Helper T cell (primary cell): ENCODE measurements around the gene TRMT1.

GRCh38 chr19:12946073-12946778, 564 bp downstream of the RAD23A start:
- PRO-cap, 2 experiments, result peak in 1 of 2 experiments; most common minus-strand start chr19:12946228 (in 1)

GRCh38 chr19:13002455-13003127, 7.3 kb downstream of the NFIX start:
- PRO-cap, 2 experiments, result no peak in any of the 2 experiments

DNA sequence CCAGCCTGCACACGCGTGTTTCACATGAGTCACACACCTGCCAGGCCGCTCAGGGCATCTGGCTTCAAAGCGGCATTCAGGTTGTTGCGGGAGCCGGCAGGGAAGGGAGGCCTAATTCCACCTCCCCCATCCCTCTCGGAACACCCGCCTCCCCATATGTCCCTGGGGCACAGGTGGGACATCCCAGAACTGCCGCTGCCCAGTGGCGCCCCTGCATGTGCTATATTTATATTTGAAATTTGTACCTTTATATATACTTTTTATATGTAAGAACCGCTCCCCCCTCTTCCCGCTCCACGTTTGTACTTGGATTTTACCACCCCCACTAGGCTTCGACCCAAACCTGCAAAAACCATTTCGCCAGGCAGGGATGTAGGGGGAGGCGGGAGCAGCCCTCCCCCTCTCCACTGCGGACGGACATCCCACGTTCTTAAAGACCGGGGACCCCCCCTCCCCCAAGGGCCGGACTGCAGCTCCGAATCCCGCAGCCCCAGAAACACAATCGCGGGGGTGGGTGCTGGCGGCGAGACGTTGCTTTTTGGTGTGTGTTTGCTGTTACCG, 15.5 kb downstream of the NFIX start:
- PRO-cap, 2 experiments, result no peak in any of the 2 experiments

GRCh38 chr19:13025541-13026936, 30.8 kb downstream of the NFIX start:
- PRO-cap, 2 experiments, result no peak in any of the 2 experiments

DNA sequence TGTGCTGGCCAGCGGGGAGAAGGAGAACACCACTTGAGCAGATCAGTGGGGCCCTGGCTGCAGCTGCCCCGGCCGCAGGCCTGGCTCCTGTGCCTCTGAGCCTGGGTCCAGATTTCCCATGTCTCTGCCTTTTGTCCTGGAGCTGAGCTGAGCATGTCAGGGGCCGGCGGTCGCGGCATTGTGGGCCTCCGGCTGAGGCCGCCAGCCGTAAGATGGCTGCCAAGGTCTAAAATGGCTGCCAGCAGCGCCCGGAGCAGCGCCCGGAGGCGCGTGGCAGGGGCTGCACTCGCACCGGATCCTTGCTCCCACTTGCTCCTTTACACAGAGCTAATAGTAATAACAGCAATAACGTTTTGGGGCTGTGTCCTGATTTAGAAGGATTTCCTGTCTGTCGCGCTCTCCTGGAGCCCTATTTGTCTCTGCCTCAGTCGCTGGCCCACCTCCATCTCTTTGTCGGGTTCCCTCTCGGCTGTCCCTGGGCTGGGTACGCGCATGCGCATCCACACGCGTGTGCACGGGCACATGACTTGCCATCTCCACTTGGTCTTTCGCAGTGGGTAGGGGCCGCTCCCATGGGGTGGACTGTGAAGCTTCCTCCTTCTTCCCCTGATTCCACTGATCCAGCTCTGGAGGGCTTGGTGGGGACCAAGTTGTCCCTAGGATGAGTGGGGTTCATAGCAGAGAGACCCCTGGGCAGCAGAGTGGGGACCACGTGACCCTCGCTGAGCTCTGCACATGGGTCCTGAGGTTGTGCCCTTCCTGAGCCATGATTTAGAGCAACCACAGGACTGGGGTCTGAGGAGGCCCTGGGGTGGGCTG, 32.0 kb downstream of the LYL1 start:
- PRO-cap, 2 experiments, result no peak in any of the 2 experiments

DNA sequence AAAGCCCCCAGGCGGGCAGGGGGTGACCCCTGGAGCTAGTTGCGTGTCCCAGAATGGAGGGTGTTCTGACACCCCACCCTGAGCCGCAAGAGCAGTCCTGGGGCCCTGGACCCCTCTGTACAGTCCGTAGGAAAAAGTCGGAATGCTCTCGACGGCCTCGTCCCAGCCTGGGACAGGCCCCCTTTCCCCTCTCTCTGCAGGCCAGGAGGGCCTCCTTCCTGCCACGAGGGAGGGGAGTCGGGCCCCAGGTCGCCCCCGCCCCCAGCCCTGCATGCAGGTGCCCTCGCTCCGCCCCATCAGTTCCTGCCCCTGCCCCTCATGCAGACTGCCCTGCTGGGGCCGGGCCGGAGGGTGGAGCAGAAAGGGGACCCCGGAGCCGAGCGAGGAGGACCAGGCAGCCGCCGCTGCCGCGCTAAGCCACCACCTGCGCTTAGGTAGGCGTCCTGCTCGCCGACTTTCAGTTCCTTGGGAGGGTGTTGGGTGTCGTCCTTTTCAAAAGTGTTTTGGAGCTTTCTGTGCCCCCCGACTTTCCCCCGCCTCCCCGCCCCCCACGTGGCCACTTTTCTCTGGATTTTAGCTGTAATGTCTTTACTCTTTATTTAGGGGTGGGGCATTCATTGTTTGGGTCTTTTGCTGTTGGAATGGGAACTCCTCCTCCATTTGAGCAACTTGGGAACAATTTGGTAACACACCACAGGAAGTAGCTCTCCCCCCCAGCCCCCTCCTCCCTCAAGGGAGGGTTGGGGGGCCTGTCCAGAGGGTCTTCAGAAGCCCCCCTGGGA, 7.2 kb downstream of the LYL1 start:
- PRO-cap, 2 experiments, result peak in 1 of 2 experiments; most common plus-strand start position 359 of the sequence (in 1)

GRCh38 chr19:13116589-13117155, at the start of gene TRMT1:
TRMT1 (minus strand) TSS chr19:13116740.
- PRO-cap, 2 experiments, result peak in 2 of 2 experiments; most common plus-strand start chr19:13116798 (in 1); most common minus-strand start chr19:13116736 (in 2)

- PRO-cap, 2 experiments, result no peak in any of the 2 experiments
Observed at GRCh38 chr19:13137077-13137536, 13.1 kb downstream of the STX10 start.

DNA sequence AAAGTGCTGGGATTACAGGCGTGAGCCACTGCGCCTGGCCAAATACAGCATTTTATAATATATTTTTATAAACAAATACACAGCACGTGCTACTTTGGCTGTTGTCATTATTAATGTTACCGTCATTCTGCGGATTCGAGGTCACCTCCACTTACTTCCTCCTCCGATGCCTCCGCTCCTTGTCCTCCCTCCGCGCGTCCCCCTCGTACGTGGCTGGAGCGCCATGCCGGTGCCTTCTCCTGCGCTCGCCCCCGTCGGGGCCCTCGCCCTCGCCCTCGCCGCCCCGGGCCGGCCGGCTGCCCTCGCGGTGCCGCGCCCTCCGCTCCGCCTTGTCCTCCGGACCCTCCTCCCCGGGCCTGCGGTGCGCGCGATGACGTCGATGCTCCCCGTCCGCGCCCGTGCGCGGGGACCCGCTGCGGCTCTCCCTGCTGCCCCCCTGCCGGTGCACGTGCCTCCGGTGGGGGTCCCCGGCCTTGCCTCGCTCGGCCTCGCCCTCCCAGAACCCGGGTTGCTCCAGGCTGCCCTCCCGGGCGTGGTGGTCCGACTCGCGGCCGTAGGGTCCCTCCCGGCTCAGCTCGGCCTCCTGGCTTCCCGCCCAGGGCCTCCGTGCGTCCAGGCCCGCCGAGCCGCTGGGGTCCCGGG, 148.3 kb downstream of the IER2 start:
- PRO-cap, 2 experiments, result no peak in any of the 2 experiments

DNA sequence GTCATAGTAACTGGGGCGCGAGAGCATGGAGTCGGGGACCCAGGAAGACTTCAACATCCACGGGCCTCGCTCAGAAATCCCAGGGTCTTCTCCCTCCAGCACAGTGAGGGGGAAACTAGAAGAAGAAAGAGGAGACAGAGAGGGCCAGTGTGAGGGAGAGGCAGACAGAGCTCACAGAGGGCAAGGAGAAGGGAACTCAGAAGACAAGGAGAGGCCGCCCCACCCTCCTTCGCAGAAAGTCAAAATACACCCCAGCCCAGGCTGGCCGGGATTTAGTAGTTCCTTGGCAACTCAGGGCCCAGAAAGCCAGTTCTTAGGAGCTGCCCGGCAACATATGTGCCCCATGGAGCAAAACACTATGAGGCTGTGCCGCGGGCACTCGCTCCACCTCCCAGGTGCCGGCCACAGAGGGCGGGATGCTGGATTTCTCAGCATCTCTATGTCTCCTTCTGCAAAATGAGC, 93.7 kb upstream of the CACNA1A start:
- PRO-cap, 2 experiments, result no peak in any of the 2 experiments

DNA sequence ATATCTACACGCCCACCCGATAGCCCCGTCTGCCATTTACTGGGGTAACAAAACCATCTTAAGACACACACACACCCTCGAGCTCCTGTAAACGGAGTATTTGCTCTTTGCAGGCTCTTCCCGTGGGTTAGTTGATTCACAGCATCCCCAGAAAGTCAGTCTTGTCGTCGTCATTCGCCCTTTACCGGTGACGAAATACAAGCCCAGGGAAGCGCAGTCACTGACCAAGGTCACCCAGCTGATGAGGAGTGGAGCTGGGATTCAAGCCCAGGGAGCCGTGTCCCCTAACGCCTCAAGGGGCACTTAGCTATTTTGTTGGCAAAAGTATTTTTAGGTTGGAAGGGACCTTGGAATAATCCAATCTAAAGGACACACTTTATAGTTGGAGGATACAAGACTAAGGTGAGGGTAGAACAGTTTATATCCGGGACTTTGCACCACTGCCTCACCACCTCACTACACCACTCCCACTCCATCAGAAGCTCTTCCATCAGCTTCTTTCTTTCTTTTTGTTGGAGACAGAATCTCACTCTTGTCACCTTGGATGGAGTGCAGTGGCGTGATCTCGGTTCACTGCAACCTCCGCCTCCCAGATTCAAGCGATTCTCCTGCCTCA, 919 bp downstream of the YJU2B start:
- PRO-cap, 2 experiments, result no peak in any of the 2 experiments

DNA sequence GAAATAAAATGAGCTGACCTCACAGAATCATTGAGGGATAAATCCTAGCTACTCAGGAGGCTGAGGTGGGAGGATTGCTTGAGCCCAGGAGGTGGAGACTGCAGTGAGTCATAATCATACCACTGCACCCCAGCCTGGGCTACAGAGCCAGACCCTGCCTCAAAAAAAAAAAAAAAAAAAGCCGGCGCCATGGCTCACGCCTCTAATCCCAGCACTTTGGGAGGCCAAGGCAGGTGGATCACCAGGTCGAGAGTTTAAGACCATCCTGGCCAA, 7.2 kb downstream of the YJU2B start:
- PRO-cap, 2 experiments, result no peak in any of the 2 experiments

- PRO-cap, 2 experiments, result no peak in any of the 2 experiments
Observed at GRCh38 chr19:13763152-13763679, 1.1 kb upstream of the MRI1 start.

DNA sequence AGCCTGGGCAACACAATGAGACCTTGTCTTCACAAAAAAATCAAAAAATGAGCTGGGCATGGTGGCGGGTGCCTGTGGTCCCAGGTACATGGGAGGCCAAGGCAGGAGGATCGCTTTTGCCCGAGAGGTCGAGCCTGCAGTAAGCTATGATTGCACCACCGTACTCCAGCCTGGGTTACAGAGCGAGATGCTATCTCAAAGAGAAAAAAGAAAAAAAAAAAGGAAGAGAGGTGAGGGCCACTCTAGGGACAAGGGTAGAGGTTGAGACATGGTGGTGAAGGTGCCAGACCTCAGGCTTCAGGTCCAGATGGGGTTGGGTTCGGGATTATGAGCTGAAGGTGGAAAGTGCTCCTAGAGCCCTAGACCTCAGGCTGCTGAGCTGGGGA, 5.7 kb downstream of the ZSWIM4 start:
- PRO-cap, 2 experiments, result no peak in any of the 2 experiments

DNA sequence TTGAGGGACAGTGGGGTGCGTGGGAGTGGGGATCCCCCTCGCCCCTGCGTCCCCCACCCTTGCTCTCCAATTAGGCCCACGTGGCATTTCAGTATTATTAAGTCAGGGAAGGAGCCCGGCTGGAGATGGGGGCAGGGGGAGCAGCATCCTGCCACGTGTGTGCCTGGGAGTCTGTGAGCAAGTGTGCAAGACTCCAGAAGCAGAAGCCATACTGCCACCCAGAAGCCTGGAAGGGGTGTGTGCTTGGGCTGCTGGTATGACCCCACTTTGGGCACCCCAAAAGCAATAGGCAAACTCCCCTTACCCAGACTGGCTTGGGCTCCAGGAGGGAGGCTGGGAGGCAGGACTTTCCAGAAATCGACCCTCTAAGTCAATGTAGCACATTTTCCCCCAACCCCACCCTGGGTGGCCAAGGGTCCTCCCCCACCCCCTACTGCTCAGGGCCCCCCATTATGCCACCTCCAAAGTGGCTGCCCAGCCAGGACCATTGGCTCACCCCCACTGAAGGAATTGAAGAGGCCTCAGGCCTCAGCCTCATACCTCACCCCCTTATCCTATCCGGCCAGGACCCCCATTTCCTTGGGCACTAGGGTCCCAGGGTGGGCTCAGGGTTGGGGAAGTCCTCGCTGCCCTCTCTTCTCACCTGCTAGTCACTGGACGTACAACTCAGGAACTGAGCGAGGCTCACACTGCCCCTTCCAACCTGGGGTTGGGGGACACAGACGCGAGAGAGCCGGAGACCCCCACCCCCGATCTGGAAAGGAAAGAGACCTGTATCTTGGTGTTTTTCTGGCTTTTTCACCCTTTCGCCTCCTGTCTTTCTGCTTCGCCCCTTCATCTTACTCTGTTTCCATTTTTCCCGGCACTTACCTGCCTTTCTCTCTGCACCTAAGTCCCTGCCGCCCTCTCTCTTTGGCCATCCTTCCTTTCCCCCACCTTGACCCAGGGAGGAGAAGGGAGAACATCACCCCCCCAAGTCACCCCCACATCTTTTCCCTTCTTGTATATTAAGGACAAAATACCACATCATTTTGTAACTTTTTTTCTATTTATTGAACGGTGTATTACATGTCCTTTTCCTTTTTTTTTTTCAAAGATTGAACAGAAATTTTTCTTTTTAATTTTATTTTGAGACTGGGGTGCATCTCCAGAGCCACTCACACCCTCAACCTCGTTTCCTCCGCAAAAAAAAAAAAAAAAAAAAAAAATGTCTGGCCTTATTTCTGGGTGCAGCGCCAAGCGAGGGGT, 36.2 kb downstream of the ZSWIM4 start:
- PRO-cap, 2 experiments, result no peak in any of the 2 experiments

DNA sequence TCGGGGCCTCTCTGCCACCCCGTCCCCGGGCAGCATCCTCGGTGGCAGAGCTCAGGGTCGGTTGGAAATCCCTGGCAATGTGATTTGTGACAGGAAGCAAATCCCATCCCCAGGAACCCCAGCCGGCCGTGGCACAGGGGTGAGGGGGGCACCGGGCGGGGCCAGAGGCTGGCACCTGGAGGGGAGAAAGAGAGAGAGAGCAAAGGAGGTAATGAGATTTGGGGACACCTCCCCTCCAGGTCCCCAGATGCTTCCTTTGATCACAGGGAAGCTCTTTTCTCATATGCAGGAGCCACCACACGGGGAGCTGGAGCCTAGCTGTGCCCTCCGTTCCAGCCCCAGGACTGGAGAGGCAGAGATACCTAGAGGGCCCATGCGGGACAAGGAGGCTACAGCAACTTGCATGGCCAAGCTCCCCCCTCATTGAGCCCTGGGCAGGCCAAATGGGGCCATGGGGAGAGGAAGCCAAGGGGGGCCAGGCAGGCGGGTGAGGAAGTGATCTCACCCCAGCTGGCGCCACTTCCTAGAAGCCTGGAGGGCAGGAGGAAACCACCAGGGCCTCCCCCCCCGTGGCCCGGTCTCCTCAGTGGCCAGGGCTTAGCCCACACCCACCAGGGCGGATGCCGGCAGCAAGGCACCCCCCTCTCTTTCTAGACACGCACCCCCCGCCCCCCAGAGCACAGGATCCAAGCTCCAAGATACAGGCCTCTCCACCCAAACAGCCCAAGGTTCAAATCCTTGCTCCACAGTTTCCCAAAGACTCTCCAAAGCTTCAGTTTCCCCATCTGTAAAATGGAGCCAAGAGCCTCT, 40.2 kb upstream of the NANOS3 start:
- PRO-cap, 2 experiments, result peak in 2 of 2 experiments; most common plus-strand start position 282 of the sequence (in 1); most common minus-strand start position 425 of the sequence (in 2)

DNA sequence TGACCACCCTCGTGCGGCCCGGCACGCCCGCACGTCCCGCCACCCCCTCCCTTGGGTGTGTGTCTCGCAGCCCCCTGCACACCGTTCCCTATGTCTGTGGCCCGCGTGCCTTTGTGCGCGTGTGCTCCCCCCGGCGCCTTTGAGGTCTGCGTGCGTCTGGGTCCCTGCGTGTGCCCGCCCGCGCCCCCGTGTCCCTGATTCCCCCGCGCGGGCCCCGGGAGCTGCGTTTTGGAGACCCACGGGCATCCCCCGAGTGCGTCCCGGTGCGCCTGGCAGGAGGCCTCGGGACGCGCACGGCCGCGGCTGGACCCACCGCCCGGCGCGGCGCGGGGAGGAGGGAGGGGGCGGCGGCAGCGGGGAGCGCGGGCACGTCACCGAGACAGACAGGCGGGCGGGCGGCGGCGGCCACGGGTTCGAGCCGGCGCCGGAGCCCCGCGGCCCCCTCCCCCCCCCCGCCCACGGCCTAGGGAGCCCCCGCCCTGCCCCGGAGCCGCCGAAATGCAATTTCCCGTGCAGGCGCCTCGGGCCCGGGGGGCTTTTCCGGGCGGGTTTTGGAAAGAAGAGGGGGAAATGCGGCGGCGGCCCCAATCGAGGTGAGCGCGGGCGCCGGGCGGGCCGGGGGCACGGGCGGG, 12.0 kb upstream of the NANOS3 start:
- PRO-cap, 2 experiments, result no peak in any of the 2 experiments

GRCh38 chr19:13884726-13885738, 8.1 kb downstream of the NANOS3 start:
- PRO-cap, 2 experiments, result no peak in any of the 2 experiments

GRCh38 chr19:13886752-13887630, 10.1 kb downstream of the NANOS3 start:
- PRO-cap, 2 experiments, result peak in 1 of 2 experiments; most common plus-strand start chr19:13887139 (in 1); most common minus-strand start chr19:13887032 (in 1)

- PRO-cap, 2 experiments, result no peak in any of the 2 experiments
Observed at GRCh38 chr19:13909489-13910027, 3.6 kb downstream of the CC2D1A start.